ENCODE measurements around a stretch of chr12.

GRCh38 chr12:114733844-114734411, 50.0 kb upstream of the TBX3 start:
- PRO-cap: no peak

- PRO-cap: no peak
Measured at GRCh38 chr12:114826297-114826731, 142.3 kb upstream of the TBX3 start.

DNA sequence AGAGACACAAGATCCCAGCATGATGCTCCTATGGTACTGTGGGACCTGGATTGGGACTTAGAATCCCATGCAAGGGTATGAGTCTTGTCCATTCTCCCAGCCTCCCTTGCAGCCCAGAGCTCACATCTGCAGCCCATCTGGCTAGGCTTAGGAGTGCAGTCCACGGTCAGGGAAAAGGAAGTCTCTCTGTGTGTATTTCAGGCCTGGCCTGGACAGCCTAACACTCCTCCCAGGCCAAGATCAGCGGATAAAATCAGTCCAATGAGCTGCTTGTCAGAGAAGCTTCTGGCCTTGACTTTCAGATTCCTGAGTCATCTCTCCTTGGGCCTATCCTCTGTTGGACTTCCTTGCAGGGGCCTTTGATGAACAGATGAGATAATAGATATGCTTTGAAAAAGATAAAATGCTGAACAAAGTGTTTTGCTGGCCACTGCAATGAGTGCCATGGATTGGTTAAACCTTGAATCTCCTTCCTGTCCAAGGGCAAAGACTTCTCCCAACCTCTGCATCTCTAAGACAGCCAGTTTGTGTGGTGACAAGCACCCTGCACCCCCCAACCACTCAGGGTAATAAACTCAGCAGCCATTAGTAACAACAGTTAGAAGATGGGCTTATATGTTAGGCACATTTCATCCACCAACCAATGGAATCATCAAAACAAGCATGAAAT, 412.8 kb upstream of the TBX3 start:
- PRO-cap: no peak

DNA sequence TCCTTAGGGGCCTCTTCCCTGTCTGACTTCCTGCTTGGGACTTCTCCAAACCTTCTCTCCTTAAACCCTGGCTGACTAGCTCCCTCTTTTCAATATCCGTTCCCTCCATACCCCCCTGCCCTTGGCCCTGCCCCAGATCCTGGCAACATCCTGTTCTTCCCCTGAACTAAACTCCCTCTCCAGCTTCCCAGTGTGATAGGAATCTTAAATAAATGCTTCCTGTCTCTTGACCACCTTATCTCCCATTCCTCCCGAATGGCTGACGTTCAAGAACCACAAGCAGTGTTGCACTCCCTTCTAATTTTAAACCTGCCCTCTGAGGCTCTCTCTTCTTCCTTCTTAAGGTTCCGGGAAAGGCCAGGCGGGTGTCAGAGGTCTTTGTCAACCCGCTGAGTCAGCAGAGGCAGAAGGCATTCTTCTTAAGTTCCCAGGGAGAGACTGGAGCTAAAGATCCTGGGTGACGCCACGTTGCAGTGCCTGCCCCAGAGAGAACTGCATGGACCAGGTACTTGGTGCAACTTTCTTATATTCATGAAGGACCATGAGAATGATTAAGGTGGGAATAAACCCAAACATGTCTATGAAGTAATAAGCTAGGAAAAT, 420.0 kb upstream of the TBX3 start:
- PRO-cap: no peak

DNA sequence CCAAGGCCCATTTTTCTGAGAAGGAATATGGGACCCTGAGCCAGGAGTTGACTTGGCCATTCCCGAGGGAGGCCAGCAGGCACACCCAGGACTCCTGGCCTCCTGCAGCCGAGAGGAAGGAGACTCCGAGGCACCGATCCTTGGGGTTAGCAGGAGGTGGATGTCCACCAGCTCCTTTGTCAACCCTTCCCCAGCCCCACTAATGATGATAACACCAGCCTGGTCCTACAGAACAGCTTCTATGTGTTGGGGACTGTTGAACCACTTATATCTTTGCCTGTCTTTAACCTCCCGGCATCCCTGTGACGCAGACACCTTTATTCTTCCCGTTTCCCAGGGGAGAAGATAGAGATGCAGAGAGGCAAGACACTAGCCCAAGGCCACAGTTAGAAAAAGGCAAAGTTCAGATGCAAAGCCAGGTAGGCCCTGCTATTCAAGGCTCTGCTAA, 767.2 kb upstream of the TBX3 start:
- PRO-cap: no peak

GRCh38 chr12:115473375-115473586, 789.3 kb upstream of the TBX3 start:
- PRO-cap: no peak

DNA sequence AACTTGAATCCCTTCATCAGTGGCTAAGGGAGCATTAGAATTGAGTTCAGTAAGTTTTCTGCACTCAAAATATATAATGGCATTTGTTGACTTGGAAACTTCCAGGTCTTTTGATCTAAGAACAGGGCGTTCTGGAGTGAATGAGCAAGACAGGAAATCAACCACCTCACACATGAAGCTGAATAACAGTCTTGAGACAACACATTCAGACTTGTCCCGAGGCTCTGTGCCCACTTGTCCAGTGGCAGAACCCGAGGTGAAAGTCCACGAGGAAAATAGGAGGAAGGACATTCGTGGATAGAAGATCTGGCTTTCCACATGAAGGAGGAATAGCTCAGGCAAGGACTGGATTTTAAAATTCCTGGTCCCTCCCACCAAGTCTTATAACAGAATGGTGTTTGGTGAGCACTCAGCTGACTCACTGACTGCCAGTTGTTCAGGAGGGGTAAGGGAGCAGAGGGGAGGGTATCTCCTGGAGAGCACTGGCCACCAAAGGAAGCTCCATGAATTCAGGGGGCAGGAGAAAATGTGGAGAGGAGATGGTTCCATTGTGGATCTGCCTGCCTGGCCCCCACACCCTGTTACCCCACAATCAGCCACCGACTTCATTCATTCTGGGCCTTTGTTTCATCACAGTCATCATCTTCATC, 620.3 kb downstream of the MED13L start:
- PRO-cap: no peak

DNA sequence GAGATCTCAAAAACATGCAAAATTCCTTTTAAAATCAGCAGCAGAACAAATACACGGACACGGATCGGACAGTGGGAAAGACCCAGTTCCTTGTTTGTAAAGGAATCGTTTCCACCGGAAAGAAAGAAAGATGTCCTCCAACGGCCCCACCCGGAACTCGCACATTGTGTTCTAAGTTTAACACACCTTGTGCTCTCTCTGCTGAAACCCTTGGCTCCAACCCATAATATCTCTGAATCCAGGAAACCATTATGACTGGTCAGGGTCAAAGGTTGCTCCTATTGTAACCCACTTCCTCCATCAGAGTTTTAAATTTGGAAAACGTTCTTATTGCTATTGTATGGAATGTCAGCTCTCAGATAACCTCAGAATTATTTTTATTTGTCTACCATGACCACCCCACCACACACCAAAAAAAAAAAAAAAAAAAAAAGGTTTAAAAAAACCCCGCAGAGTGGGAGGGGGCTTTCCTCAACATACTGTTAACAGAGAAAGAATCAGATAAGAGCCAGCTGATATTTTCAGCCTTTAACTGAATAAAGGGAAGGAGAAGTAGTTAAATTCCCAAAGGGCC, 617.0 kb downstream of the MED13L start:
- PRO-cap: no peak

DNA sequence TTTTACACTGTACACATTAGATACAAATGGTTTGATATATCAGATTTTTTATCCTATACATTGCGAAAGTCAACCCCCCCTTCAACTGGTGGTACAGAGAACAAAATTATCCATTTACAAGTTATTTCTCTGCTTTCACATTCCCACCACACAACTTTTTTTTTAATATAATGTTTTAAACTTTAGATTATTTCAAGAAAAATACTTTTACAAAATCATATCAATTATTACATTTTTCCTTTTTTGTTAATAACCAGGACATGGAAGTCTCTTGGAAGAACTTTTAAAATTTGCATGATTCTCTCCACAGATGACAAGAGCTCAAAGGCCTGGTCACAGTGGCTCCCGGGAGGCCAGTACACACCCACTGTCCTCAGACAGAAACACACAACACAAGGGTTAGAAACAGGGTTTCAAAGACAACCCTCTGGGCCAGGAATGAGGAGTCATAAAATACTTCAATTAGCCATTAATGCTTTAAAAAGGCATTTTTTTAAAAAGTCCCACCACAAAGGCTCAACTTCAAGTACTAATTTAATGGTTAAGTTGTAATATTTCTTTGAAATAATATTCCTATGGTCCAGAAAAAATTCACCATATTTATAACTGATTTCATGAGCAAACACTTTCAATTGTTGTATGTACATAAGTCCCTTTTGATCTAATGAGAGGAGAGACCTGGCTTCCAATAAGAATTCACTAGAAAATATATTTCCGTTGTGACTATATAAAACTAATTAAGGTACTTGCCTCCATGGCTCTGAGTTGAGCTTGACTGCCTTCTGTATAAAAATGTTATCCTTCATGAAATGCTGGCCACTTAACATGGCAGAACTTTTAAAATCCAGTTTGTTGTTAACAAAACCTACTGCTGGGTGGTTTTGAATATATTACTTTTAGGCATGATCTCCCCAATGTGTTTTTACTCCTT, 317.6 kb downstream of the MED13L start:
- PRO-cap: no peak

GRCh38 chr12:116144298-116144628, 133.2 kb downstream of the MED13L start:
- PRO-cap: no peak

DNA sequence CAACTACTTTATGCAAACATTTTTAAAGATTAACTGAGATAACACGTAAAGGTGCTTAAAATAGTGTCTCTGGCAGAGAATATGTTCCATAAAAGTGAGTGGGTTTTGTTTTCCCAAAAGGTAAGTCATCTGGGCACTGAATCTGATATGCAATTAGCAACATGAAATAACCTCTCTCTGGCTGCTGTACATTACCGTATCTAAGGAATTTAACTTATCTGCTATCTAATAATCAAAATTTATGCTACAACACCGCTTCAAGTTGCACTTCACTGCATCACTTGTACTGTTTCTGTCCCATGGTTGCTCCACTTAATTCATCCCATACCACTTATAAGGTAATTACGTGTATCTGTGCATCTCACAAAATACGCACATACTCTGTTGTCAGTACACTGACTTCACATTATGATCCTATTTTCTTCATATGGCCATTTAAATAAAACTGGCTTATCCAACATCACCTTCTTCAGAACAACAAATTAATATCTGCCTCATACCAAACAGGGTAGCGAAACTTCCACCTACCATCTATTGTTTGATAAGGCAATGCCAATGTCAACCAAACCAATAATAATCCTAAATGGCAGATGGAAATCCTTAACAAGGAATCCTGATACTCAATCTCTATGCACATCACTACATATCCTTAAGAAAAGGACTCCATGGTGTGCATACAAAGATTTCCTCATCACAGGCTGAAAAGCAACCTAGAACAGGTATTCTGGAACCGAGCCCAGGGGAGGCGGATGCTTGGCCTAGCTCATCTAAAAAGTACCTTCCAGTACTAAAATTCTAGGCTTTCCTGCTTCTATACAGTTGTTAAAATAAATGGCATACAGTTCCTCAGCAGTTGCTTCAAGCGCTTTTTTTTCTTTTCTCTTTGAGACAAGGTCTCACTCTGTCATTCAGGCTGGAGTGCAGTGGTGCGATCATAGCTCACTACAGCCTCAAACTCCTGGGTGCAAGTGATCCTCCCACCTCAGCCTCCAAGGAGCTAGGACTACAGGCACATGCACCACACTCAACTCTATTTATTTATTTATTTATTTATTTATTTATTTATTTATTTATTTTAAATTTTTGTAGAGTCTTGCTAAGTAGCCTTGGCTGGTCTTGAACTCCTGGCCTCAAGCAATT, 132.5 kb downstream of the MED13L start:
- PRO-cap: no peak

DNA sequence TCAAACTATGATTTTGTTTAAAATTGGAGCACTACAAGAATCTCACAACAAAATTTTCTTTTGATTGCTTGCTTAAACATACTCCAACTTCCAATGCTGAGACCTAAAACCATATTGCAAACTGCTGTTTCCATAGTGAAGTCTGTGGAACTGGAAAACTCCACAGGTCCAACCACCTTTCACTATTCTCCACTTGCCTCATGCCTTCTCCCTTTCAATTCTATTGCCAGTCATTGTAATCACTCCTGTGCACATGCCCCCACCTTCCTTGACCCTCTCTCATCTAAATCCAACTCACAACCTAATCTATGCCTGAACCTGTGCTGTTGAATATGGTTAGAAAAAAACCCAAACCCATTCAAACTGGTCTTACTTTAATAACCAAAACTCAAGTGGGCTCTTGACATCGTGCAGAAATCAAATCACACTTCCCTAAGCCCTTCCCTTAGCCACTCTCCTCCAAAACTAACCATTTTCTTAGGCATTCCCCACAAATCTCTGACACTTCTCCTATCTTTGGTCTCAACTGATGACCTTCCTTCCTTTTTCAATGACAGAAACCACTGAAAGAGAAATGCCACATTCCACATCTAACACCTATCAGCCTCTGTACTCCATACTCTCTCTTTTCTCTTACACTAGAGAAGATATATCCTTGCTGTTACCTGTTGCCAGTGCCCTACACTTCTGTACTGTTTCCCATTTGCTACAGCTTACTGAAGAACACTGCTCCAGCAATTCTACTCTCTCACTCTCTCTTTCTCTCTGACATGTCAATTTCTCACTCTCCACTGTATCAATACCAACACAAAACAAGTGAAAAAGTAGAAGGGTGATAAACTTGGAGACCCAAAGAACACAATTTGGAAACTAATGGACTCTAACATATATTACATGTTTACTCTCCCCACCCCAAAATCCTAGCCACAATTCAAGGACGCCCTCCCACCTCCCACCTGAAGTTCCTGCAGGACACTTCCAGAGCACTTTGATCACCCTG, 95.3 kb downstream of the MED13L start:
- PRO-cap: no peak

DNA sequence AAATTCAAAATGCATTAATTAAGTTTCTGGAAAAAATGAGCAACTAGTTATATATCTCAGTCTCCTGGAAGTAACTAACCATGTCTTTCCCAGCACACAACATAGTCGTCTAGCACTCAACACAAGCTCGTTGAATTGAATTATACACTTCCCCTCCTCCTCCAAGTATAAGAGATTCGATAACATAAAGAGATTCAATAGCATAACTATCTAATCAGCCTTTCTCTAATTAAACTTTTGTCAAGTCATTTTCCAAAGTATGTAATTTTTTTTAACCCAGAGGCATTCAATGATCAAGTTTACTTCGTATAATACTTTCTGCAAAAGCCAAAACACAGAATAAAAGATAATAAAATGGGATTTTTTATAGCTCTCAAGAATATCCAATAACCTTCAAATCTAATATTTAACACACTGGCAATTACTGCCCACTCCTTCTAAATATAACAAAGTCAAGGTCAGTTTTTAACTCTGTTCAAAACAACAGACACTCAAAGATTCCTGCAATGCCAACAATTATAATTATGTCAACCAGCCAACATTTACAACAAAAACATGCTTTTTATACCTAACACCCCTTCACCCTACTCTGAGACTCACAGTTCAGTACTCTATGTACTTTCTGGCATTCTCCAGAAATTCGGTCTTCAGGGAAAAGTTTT, 59.5 kb downstream of the MED13L start:
- PRO-cap: no peak

DNA sequence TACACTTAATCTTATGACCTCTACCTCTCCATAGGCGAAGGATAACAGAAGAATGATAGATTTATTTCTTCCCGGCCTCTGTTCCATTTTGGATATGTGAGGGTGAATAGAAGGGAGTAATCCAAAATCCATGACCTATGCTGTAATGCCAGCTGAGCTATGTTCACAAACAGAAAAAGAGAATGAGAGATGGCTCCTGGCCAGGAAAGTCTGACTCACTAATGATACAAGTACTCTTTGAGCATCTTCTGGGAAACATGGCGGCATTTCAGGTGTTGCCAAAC, 55.2 kb downstream of the MED13L start:
- PRO-cap: no peak

DNA sequence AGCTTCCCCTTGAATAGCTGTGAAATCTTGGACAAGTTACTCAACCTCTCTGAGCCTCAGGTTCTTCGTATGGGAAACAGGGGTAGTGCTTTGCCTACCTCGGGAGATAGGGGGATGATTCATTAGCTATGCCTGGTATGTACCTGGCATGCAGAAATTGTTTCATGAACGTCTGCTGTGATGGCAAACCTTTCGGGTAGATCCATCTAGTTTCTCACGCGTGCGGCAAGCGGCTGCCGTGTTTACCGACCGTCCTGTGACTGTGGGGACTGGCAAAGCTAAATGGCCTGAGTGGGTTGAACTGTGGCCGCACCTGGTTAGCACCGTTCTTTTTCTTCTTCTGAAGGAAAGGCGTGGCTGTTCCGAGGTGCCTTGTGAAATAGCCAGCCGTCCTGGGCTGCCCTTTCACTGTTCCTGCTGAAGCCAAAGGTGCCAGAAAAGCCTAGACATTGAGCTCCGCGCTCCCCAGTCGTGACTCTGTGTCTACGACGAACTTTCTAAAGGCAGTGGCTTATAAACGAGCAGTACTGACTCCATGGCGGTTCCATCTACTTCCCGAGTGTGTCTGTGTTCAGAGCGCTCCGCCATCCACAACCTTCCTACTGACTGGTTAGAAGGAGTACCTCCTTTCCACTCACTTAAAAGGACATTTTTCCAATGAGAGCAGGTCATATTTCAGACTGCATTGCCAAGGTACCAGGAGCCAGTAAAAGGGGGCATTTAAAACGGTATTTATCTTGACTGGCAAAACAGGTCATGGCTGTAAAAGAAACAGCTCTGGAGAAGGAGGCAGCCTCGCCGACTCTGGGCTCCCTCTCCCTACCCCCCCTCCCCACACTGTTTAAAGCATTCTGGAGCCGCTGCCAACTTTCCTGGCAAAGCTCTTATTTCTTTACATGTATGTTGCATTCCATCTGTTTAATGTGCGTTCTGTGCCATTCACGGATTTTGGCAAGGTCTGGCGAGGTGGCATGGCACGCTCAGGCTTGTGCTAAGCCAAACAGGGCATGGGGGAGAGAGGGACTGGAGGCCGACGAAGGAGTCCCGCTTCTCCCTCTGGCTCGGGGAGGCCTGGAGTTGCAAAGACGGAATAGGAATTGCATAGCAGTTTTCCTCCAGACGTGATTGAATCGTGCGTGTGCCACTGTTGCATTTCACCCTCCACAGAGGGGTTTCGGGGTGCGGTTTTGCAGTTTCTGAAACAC, 40.9 kb upstream of the MED13L start:
- PRO-cap: no peak

DNA sequence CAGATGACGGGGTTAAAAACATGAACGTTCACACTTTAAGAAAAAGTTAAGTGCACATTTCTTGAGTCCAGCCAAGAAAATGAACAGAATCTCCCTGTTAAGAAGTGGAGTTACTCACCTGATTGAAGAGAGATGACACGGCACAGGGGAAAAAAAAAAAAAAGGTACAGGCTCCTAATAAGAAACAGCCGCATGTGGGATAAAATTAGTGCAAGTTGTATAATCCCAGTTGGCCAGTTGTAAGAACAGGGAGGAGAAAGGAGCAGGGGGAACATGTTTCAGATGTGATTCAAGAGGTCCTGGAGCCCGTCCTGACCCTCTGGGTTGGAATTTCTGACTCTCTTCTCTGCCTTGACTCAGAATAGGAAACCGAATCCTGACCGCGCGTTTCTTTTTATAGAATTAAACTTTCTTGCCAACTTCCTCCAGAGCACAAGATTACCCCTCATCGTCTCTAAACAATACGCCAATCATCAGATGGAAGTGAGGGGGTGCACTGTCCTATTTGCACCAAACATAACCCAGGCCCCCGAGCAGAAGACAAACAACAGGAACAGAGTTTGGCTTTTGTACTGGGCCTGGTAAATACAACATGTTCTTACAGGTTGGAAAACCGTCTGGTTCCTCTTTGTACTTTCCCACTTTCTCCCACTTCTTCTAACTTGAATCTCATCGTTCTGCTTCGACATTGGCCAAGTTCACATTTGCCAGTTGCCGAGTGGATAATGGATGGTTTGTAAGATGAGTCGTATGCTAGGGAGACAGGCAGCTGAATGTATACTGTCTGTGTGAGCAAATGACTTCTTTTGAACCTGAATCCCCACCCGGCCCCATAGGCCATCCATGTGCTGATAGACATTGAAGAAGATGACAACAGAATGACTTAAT, 42.5 kb upstream of the MED13L start:
- PRO-cap: no peak

- PRO-cap: no peak
Measured at GRCh38 chr12:116345979-116346560, 68.6 kb upstream of the MED13L start.

GRCh38 chr12:116434684-116435206, 124.4 kb upstream of the MAP1LC3B2 start:
- PRO-cap: no peak

GRCh38 chr12:116539139-116539658, 20.0 kb upstream of the MAP1LC3B2 start:
- PRO-cap: no peak

GRCh38 chr12:116558414-116558740, 804 bp upstream of the MAP1LC3B2 start:
- PRO-cap: no peak